Type B pancreatic cell (in vitro differentiated cells): ENCODE measurements around a stretch of chr19.

GRCh38 chr19:3464291-3464877 lies 15.9 kb downstream of the SMIM24 start:
- PRO-cap: no peak

DNA sequence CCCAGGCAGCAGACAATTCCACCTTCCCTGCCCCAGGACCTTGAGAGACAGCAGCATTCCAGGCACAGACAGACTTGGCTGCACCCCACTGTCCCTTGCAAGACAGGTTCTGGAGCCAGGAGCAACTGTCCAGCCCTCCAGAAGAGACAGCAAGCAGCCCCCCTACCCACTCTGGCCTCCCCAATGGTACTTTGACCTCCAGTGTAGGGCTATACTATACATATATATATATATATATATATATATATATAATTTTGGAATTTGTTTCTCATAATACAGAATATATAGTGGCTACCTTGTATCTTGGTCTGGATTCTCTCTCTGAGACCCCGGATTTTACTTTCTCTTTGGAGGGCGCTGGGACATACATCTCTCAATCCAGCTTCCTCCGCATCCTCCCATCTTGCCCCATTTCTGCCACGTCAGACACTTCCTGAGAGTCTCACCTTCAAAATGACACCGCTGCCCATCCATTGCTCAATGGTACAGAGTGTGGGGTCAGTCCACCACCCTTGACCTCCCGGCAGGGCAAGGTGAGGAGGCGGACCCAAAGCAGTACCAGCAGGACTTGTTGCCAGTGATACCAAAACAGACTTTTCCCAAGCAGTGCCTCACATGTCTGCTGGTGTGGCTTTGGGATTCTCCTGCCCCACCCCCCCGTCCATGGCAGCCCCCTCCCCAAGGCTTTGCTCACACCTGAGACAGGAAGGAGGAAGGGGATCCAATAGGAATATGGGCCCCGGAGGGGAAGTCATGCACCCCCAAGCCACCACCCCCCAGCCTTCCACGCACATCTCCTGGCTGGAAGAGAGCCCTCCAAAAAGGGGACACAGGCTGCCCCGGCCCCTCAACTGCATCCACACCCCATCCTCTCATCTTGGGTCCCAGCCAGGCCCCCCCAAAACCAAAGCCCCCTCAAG lies 12.5 kb downstream of the SMIM24 start:
- PRO-cap: no peak

- PRO-cap: no peak
Measured at GRCh38 chr19:3523914-3525252, 14.6 kb upstream of the TEKTIP1 start.

GRCh38 chr19:3529671-3530899 lies 8.9 kb upstream of the TEKTIP1 start:
- PRO-cap: no peak

DNA sequence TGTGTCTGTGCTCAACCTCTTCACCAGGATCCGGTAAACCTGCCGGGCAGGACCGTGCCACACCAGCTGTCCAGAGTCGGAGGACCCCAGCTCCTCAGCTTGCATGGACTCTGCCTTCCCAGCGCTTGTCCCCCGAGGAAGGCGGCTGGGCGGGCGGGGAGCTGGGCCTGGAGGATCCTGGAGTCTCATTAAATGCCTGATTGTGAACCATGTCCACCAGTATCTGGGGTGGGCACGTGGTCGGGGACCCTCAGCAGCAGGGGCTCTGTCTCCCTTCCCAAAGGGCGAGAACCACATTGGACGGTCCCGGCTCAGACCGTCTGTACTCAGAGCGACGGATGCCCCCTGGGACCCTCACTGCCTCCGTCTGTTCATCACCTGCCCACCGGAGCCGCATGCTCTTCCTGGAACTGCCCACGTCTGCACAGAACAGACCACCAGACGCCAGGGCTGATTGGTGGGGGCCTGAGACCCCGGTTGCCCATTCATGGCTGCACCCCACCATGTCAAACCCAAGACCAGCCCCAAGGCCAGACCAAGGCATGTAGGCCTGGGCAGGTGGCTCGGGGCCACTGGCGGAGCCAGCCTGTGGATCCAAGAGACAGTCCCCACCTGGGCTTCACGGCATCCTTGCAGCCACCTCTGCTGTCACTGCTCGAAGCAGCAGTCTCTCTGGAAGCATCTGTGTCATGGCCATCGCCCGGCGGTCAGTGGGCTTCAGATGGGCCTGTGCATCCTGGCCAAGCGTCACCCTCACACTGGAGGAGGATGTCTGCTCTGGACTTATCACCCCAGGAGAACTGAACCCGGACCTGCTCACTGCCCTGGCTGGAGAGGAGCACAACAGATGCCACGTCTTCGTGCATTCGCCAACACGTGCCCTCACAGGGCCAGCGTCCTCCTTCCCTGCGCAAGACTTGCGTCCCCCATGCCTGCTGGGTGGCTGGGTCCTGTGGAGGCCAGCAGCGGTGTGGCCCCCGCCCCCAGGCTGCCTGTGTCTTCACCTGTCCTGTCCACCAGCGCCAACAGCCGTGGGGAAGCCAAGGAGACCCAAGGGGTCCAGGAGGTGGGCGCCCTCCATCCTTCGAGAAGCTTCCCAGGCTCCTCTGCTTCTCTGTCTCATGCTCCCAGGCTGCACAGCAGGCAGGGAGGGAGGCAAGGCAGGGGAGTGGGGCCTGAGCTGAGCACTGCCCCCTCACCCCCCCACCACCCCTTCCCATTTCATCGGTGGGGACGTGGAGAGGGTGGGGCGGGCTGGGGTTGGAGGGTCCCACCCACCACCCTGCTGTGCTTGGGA lies 3.7 kb upstream of the TEKTIP1 start:
- PRO-cap: no peak

DNA sequence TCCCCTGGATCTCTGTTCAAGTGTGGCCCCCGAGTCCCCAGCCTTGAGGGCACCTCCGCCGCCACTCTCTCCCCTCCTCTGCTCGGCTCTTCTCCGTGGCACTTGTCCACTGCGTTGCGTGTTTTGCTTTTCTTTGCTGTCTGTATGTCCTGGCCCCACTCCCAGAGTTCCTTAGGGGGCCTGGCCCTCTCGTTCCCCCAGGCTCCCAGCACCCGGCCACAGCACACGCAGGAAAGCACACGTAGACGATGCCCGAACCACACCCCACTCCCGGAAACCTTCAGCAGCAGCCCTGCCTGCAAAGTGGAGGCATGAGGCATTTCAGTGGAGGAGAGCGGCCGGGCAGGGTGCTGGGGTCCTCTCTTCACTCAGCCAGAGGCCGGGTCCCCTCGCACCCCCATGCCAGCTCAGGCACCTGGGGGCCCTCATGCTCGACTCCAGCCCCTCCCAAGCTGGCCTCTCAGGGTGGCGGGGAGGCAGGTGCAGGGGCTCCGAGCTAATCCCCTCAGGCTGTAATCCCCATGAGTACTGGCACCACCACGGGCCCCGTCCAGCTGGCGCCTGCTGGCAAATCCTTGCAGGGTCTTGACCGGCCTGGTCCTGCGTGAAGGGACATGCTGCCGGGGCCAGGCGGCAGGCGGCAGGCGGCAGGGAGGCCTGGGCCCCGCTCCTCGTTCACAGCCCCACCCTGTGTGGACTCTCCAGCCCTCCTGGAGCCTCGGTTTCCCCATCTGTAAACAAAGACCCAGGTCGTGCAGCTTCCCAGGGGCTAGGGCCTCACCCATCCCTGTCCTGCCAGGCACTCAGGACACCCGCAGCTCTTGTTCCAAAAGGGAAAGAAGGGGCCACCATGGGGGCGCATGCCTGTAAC lies 7.1 kb downstream of the PIP5K1C start:
- PRO-cap: no peak

- PRO-cap: no peak
Measured at GRCh38 chr19:3927135-3927404, 5.8 kb upstream of the NMRK2 start.

DNA sequence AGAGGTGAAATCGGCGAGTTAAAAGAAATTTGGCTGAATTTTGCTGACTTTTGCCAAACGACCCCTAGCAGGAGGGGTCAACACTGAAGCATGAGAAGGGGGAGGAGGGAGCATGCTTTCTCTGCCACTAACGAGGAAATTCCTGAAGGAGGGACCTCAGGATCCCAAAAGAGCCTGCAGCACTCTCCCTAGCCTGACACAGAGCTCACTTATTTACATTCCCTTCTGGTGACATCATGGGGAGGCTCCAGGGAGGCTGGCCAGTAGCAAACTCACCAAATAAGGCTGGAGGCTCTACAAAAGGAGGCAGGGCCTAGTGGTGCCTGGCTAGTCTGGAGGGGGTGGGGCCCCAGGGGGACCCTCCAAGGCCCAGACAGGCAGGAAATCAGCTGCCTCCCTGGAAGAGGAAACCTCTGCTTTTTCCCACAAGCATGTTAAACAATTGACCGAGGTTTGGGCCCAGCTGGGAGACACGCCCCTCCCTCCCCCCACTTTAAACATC lies 2.3 kb downstream of the DAPK3 start:
- PRO-cap: bidirectional peak, plus-strand start at position 326 of the sequence, minus-strand start at position 186 of the sequence

- PRO-cap: no peak
Measured at GRCh38 chr19:3969080-3969356, 1.9 kb downstream of the DAPK3 start.

DNA sequence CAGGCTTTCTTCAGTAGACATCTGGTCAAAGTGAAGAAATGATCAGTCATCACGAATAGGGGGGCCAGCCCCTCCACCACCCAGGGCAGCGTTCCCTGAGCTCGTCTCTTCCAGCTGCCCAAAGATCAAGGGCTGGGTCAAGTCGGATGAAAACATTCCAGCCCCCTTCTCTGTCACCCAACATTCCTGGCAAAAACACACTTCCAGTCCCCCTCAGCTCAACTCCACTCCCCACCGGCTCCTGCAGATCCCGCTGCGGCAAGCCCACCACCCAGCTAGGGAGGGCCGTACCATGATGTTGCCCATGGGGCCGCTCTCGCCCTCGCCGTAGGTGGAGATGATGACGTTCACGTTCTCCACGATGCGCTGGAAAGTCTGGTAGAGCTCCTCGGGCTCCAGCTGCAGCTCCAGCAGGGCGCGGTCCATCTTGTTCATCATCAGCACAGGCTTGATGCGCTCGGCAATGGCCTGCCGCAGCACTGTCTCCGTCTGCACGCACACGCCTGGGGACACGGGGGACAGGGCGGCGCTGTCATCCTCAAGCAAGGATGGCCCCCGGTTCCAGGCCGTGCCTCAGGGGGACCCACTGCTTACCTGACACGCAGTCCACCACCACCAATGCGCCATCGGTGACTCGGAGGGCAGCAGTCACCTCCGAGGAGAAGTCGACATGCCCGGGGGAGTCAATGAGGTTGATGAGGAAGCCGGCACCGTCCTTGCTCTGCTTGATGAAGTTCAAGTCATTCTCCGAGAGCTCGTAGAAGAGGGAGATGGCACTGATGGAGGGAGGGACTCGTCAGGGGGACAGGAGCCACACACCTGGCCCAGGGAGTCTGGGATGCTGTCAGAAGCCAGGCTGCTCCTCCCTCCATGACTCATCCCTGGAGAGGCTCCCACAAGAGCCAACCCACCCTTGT lies 2.5 kb downstream of the EEF2 start:
- PRO-cap: no peak

GRCh38 chr19:3983841-3984733 lies 1.2 kb downstream of the EEF2 start:
- PRO-cap: unidirectional peak, minus-strand start at chr19:3984539

- PRO-cap: no peak
Measured at GRCh38 chr19:3987308-3987669, 2.0 kb upstream of the EEF2 start.

GRCh38 chr19:4038391-4039418 lies 28.0 kb downstream of the ZBTB7A start:
- PRO-cap: no peak

DNA sequence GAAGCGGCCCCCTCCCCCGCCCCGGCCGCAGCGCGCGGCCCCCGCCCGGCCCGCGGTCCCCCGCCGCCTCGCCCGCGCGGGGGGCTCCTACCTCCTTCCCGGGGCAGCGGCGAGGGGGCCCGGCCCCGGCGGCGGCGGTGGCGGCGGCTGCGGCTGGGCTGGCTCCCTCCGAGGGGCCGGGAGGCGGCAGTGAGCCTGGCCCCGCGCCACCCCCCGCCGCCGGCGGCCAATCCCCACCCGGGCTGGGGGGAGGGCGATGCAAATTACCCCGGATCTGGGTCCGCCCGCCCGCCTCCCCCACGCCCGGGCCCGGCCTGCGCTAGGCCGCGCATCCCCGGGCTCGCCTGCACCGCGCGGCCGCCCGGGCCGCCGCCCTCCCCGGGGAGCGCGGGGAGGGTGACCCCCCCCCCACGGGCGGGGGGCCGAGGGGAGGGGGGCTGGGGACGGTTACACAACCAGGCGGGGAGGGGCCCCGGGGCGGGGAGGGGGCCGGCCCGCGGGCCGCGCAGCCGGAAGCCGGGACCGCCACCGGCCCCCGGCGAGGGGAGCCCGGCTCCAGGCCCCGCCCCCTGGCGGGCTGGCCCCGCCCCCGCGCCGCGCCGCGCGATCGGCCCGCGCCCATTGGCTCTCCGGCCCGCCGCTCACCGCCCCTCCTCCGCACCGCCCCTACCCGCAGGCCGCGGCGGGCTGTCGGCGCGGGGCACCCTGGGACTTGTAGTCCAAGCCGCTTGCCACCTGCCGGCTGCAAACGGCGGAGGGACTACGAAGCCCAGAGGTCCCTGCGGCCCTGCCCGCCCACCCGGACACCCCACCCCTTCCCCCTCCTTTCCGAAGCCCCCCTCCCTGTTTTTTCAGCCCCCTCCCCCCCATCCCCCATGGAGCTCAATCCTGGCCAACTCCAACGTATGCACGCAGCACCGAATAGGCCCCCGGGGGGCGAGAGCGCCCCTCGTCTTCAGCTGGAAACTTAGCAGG lies 1.1 kb downstream of the ZBTB7A start:
- PRO-cap: bidirectional peak, plus-strand start at position 322 of the sequence, minus-strand start at position 164 of the sequence; bidirectional peak, plus-strand start at position 885 of the sequence, minus-strand start at position 551 of the sequence

- PRO-cap: no peak
Measured at GRCh38 chr19:4174165-4174659, 8.2 kb downstream of the SIRT6 start.

DNA sequence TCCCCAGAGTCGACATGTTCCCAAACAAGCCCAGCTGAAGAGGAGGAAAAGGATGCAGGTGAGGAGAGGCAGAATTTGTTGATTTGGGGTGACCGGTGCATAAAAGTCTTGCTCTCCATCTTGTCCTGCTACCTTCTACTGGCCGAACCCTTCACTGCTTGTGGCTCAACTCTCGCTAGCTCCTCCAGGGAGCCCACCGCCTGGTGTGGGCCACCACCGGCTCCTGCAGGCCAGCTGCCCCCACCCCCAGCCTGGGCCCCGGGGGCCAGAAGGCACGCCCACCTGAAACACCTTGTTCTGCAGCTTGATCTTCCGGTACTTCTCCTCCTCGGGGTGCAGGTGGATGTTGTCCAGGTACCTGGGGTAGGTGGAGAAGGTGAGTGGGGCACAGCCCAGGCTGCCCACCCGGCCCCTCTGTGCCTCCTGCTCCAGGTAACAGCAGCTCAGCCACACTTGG lies 10.3 kb downstream of the UBXN6 start:
- PRO-cap: no peak

DNA sequence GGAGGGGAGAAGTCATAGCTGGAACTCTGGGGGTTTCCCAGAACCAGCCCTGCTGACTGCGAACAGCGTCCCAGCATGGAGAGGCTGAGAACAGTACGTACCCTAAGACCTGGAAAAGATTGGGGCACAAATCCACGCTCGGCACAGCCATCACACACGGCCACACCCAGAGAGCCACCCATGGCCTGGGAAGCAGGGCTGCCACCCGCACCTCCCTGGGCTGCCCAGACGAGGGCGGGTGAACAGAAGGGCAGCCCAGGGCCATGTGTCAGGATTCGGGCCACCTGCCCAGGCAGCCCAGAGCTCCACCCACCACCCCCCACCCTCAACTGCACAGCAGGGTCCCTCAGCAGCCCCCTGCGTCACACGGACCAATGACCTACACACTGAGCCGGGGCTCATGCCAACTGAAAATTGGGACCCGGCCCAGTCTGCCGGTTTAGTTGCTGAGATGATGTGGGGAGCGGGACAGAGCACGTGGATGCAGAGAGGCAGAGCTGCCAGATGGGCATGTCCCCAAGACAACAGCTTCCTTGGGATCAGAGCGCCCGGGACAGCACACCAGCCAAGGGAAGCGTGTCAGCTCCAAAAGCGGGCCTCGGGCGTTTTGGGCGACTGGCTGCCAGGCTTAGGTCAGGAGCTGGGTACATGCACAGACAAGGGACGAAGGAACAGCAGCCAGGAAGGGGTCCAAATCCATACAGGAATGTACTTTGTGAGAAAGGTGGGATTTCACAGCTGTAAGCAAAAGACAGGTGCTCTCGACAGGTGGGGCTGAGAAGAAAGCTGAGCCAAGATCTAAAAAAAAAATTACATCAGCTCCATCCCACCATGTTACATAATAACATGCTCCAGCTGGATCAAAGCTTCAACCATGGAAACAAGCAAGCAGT lies 8.3 kb downstream of the UBXN6 start:
- PRO-cap: no peak

GRCh38 chr19:4454870-4456212 lies 2.3 kb downstream of the UBXN6 start:
- PRO-cap: no peak

DNA sequence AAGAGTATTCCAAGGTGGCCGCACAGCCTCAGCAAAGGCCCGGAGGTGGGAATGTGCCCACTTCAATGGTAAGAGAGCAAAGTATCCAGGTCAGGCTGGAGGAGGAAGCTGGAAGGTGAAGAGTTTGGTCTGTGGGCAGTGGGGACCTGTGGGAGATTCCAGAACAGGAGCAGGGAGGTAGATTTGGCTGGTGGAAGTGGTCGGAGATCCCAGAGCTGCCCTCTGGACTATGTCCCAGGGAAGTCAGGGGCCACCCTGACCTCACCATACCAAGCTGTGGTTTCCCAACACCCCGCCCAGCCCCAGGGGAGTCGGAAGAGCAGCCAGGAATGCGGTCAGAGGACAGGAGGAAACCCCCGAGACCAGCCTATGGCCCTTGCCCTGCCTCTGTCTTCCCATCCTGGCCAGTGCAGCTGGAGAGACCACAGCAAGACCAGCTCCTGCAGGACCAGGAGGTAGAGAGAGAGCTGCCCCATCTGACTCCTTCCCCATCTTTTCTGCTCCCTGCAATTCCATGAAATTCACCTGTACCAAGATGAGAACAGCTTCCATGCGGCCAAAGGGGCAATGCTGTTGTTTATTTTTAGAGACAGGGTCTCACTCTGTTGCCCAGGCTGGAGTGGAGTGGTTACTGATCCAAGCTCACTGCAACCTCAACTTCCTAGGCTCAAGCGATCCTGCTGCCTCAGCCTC lies 3.3 kb upstream of the PLIN4 start:
- PRO-cap: no peak

DNA sequence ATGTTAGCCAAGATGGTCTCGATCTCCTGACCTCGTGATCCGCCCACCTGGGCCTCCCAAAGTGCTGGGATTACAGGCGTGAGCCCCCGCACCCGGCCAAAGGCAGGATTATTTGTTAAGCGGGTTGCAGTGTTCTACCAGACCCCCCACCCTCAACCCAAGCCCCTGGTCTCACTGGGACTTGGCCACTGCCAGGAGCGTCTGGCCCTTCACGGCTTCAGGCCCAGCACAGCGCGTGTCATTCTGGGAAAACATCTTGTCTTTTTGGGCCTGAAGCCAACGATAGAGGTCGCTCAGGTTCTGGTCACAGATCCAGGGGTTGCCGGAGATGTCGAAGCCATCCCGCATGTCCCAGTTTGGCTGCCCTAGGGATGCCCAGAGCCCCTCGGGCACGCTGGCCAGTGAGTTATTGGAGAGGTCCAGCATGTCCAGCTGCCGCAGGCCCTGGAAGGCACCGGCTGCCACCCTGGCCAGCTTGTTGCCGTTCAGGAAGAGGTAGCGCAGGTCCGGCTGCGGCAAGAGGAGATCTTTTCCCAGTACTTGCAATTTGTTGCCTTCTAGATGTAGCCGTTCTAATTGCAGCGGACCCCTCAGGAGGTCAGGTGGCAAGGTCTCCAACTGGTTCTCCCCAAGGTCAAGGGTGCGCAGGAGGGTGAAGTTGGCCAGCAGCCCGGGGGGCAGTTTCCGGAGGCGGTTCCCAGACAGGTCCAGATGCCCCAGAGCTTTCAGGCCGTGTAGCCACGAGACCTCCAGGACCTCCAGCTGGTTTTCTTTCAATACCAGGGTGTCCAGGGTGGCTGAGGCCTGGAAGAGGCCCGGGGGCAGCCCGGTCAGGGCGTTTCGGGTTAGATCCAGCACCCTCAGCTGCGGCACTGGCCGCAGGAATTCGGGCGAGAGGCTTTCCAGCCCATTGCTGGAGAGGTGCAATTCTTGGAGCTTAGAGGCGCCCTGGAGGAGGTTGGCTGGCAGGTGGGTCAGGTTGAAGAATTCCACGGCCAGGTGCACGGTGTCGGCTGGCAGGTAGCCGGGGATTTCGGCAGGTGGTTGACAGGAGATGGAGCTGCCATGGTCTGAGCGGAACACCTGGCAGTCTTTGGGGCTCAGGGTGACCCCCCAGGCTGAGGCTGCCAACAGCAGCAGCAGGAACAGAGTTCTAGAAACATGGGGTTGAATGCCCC lies 1.7 kb downstream of the LRG1 start:
- PRO-cap: no peak